ENCODE measurements around a stretch of chr2.

GRCh38 chr2:127536819-127537173 lies 1.3 kb downstream of the MYO7B start:
- RRBS, result no CpG with 5 or more reads among the region's 5 CpGs

DNA sequence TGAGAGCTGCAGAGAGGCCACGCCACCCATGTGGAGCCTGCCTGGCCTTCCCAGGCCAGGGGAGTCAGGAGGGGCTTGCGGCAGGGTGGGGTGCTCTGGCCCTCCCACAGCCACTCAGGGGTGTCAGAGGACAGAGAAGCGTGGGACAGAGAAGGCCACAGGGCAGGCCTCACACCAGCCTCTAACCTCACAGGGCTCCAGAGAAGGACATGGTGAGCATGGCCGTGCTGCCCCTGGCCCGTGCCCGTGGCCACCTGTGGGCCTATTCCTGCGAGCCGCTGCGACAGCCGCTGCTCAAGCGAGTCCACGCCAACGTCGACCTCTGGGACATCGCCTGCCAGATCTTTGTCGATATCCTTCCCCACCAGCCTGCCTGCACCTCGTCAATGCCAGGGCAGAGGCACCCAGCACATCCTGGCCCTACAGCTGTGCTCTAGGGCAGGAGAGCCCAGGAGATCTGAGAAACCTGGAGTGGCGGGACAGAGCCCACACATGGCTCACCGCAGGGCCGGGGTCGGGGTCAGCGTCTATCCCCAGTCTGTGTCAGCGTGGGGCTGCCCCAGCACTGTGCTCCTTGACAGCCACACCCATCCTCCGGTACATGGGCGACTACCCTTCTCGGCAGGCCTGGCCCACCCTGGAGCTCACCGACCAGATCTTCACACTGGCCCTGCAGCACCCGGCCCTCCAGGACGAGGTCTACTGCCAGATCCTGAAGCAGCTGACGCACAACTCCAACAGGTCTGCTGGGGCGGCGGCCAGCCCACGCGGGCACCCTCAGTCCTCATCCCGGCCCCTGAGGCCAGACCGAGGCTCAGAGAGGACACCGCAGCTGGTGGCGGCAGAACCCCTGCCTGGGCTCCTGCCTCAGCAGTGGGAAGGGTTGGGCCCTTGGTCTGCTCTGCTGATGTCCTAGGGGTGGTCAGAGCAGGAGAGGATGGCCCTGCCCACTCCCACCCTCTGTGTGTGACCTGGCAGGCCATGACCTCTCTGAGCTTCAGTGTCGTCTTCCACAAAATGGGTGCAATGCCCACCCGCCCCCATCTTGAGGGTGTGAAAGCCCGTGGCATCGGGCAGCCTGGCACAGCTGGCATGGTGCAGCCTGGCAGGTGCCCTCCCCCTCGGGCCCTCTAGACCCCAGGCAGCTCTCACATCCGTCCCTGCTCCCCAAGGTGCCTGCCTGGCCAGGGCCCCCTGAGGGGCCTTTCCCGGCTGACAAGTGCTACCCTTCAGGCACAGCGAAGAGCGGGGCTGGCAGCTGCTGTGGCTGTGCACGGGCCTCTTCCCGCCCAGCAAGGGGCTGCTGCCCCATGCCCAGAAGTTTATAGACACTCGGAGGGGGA lies 14.5 kb upstream of the GPR17 start:
- RRBS, result 77% methylated on average over 5 of the region's 50 CpGs

DNA sequence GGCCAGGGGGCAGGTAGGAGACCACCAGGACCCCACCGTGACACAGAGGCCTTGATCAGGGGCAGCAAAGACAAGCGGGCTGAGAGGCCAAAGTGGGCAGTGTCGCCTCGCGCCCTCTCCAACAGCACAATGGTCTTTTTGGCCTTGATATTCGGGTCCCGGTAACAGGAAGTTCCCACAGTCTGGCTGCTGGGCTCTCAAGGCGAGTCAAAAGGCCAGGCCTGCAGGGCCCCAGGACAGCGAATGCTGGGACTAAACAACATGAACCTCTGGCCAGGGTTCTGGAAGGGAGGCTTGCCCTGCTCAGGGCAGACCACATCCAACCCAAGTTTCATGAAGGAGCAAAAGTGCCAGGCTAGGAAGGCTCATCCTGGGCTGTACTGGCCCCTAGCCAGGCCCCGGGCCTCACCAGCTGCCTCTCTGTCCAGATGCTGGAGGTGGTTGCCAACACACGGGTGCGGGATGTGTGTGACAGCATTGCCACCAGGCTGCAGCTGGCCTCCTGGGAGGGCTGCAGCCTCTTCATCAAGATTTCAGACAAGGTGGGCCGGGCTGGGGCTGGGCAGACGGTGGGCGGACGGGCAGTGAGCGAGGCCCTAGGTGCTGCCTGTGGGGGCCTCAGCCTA lies 12.1 kb upstream of the GPR17 start:
- RRBS, result no CpG with 5 or more reads among the region's 17 CpGs

DNA sequence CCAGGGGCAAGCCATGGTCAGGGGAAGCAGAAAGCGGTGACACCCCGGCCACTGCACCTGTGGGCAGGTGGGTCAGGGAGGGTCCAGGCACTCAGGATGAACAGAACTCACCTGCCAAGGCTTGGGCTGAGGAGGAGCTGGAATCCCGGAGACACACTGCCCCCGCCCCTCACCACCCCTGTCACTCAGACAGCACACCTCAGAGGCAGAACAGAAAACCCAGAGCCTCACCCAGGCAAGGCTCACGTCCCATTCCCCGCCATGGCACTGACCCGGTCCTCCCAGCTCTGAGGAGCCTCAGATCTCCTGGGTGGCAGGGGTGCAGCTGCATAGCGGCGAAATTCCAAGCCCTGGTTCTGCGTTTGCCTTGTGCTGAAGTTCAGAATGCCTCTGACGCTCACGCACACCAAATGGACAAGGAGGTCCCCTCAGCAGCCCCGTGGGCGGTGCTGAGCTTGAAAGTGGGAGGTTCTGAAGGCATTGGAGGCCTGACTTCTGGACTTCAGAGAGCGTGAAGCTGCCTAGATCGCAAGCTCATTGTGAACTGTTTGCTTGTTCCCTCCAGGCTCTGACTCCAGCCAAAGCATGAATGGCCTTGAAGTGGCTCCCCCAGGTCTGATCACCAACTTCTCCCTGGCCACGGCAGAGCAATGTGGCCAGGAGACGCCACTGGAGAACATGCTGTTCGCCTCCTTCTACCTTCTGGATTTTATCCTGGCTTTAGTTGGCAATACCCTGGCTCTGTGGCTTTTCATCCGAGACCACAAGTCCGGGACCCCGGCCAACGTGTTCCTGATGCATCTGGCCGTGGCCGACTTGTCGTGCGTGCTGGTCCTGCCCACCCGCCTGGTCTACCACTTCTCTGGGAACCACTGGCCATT lies 4.4 kb downstream of the GPR17 start:
- RRBS, result no CpG with 5 or more reads among the region's 28 CpGs

GRCh38 chr2:127663016-127663639 lies 12.2 kb downstream of the LIMS2 start:
- RRBS, result no CpG with 5 or more reads among the region's 11 CpGs

DNA sequence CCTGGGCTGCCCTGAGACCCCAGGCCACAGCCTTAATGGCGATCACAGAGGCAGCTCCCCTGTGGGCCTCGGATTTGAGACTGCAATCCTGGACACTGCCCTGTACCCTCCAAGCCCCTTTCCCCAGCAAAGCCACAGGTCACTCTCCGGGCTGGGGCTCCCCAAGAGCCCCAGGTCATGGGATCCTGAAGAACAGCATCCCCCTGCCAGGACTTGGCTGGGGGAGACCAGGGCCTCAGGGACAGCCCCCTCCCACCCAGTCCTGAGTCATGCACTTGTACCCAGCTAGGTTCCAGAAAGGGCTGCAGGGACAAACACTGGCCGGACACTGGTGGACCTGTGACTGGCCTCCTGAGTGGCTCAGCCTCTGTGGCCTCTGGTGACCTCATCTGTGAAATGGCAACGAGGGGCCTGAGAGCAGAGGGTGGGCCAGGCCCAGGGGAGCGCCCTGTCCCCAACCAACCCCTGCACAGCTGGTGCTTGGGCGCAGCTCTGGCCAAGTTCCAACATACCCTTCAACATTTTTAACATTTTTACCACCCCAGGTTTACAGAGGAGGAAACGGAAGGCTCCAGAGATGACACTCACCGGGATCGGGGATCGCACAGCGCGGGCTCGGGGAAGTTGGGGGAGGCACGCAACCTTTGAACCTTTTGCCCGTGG lies 1.2 kb downstream of the LIMS2 start:
- RRBS, result no CpG with 5 or more reads among the region's 16 CpGs

DNA sequence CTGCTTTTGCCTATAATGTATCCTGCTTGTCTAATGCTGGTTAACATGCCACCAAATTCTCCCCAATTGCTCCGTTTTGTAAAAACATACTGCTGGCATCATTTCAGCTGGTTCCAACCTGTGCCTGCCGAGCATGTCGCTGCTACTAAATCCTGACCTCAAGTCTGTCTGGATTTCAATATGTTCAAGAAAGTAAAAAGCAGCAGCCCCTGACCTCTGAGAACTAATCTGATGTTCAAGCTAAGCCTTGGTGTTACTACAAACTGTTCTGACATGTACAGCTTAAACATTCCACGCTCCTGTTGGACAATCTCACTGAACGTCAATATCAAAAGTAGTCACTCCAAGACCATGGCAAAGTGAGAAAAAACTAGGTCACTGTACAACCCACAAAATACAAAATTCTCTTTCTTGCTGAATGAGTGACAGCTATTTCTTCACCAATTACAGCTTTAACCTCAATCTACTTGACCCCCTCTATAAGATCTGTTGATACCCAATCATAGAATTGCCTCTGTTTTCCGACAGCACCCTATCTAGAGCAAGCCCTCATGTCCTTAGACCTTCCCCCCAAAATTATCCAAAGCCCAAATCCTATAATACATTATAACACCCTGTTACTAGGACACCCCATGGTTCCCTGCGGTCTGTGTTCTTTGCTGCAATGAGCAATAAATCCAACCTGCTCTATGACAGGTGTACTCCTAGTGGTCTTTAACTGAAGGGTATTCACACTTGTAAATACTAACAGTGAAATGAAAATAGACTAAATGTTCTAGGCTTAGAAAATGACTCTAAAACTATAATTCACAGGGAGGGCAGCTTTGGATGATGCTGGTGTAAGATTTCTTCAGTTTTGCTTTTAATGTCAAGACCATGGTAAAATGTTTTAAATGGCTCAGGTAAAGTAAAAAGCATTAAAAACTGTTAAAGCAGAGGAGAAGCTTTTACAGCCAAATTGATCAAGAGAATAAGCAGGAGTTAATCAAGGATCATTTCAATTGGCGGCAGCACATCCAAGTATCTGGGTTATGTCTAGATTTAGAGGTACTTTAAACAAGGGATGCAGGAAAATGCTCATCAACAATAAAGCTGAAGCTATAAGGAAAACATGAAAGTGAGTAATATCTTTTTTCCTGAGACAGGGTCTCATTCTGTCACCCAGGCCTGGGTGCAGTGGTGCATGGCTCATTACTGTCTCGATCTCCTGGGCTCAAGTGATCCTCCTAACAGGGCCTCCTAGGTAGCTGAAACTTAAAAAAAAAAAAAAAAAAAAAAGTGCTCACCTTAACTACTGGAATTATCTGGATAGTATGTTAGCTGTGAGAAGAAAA lies 46.8 kb downstream of the SFT2D3 start:
- RRBS, result no CpG with 5 or more reads among the region's 9 CpGs

- RRBS, result no CpG with 5 or more reads among the region's 14 CpGs
These were observed 11.9 kb downstream of the AMMECR1L start for GRCh38 chr2:127873748-127874383.

- RRBS, result no CpG with 5 or more reads among the region's 5 CpGs
These were observed 15.9 kb upstream of the AMMECR1L start for GRCh38 chr2:127901718-127902062.

GRCh38 chr2:127973263-127973755 lies 54.5 kb downstream of the SAP130 start:
- RRBS, result no CpG with 5 or more reads among the region's 12 CpGs

GRCh38 chr2:128065887-128066437 lies 25.0 kb upstream of the UGGT1 start:
- RRBS, result no CpG with 5 or more reads among the region's 15 CpGs

GRCh38 chr2:128133004-128133395 lies 42.0 kb downstream of the UGGT1 start:
- RRBS, result no CpG with 5 or more reads among the region's 3 CpGs

DNA sequence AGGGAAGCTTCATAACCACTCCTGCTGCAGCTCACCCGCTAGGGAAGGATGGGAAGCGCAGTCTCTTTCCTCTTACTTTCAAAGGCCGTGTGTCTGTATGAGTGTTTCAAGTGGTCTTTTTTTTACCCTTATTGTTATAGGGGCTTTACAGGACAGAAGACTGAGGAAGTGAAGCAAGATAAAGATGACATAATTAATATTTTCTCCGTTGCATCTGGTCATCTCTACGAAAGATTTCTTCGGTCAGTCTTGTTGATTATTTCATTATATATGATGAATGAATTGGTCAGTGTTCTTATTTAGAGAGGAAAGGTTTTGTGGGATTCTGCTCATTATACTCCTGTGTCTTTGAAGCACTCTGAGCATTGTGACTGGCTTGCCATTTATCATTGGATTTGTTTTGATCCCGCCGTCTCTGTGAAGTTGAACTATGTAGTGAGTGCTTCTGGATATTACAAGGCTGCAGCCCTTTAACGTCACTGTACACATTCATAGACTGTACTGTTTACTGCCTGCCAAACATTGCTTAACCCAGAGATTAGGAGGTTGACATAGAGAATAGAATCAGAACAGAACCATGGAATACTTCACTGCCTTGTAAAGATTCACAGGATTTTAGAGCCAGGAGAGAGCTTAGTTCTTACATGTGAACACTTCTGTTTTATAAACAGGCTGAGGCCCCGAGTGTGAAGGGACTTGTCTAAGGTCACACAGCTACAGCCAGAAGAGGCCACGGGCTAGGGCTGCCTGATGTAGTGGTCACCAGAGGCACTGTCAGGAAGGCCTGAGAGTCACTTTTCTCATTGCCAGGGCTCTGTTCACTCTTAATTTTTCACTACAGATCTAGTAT lies 87.6 kb downstream of the UGGT1 start:
- RRBS, result no CpG with 5 or more reads among the region's 11 CpGs

GRCh38 chr2:128259033-128259725 lies 59.5 kb downstream of the HS6ST1 start:
- RRBS, result no CpG with 5 or more reads among the region's 7 CpGs

- RRBS, result 88% methylated on average over 1 of the region's 12 CpGs
These were observed 4.1 kb upstream of the HS6ST1 start for GRCh38 chr2:128322793-128323124.

- RRBS, result no CpG with 5 or more reads among the region's 19 CpGs
These were observed 61.4 kb upstream of the HS6ST1 start for GRCh38 chr2:128379966-128380474.

DNA sequence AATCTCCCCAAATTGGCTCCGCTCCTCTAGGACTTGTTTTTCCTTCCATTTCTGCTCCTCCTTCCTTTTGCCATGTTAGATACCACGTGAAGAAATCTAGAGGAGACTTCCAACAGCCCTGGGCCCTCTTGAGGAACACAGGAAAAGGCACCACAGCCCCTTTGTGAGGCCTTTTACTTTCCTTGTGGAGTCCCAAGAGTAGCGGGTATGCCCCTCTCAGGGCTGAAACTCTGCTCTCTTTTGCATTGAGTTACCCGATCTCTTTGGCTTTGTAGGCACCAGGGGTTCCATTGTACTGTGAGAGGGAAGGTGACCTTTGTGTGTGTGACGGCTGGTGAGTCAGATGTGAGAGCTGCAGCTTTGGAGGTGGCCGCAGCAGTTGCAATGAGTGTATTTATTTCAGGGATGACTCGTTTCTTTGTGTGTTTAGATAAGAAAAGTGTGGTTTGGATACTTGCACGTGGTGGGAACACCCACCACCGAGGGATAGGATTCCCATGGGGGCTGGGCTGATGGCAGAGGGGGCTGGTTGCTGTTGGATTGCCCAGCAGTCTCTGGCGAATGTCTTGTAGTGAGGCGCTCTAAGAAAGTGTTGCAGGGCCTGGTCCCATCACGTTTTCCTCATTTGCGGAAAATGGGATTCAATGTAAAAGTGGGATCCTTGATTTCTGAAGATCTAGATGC lies 218.5 kb upstream of the HS6ST1 start:
- RRBS, result no CpG with 5 or more reads among the region's 13 CpGs

- RRBS, result no CpG with 5 or more reads among the region's 9 CpGs
These were observed 276.5 kb upstream of the HS6ST1 start for GRCh38 chr2:128595069-128595580.

- RRBS, result no CpG with 5 or more reads among the region's 12 CpGs
These were observed 14.7 kb downstream of the PTPN18 start for GRCh38 chr2:130370239-130371211.